ENCODE results near the genes HOXC12, HOXC5 and OR6C2.

GRCh38 chr12:53425444-53426067 is 1.9 kb downstream of the AMHR2 start:
- PRO-cap, 3 experiments, result no peak in any of the 3 experiments
- RAMPAGE, long total RNA, 2 experiments, result no peak in any of the 2 experiments
- RRBS, result no CpG with 5 or more reads among the region's 12 CpGs

DNA sequence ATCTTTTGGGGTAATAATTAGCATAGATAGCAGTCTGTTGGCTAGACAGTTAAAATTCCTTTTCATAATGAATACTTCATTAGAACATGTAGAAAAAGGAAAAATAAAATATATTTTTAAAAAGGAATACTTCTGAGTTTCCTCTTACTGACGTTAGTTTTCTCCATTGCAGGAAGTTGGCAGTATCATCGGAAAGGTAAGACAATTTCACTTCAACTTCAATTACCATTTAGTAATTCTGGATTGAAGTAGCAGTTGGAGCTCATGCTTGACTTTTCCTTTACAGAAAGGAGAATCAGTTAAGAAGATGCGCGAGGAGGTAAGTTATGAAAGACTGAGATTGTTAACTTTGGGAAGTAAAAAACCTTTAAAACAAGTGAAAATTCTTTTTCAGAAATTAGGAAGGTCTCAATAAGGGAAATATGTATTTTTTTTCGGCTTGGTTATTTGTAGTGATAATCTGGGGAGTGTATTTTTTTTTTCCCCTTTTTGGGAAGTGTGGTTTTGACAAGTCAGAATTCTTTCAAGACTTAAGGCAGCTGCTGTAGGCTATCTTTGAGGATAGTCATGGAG is 3.4 kb downstream of the PCBP2 start:
- PRO-cap, 3 experiments, result no peak in any of the 3 experiments
- RAMPAGE, long total RNA, 2 experiments, result start-site peak on the plus strand in 1 of 2 experiments, centred at position 187 of the sequence, 49 reads per replicate
- RRBS, result no CpG with 5 or more reads among the region's 5 CpGs

DNA sequence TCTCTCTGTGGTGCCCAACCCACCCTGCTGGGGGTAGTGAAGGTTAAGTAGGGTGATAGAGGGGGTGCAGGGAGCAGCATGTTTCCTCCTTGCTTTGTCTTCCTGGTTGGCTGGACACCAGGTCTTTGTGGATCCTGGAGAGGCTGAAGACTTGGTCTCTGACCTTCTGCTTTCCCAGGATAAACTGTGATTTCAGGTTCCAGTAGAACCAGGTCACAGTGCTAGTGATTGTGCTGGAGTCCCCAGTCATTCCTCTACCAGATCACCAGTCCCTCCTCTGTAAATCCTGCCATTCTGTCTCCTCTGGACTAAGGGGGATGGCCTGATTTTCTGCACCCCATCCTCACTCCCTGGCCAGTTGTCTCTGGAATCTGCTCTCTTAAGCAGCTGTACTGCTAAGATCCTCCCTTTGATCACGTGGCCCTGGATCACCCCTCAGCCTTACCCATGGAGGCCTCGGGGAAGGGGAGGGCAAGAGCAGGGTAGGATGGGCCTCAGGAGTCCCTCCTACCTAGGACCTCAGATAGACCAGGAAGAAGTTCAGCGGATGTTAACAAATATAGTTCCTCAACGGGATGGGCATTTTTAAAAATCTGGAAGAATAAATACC is 3.1 kb downstream of the MAP3K12 start:
- PRO-cap, 3 experiments, result peak in 3 of 3 experiments; most common plus-strand start position 522 of the sequence (in 3); most common minus-strand start position 352 of the sequence (in 3)
- RAMPAGE, long total RNA, 2 experiments, result no peak in any of the 2 experiments
- RRBS, result no CpG with 5 or more reads among the region's 4 CpGs

GRCh38 chr12:53502273-53502948 is 1.3 kb downstream of the TARBP2 start:
- PRO-cap, 3 experiments, result peak in 2 of 3 experiments; most common minus-strand start chr12:53502521 (in 1)
- RAMPAGE, long total RNA, 2 experiments, result no peak in any of the 2 experiments
- RRBS, result no CpG with 5 or more reads among the region's 13 CpGs

DNA sequence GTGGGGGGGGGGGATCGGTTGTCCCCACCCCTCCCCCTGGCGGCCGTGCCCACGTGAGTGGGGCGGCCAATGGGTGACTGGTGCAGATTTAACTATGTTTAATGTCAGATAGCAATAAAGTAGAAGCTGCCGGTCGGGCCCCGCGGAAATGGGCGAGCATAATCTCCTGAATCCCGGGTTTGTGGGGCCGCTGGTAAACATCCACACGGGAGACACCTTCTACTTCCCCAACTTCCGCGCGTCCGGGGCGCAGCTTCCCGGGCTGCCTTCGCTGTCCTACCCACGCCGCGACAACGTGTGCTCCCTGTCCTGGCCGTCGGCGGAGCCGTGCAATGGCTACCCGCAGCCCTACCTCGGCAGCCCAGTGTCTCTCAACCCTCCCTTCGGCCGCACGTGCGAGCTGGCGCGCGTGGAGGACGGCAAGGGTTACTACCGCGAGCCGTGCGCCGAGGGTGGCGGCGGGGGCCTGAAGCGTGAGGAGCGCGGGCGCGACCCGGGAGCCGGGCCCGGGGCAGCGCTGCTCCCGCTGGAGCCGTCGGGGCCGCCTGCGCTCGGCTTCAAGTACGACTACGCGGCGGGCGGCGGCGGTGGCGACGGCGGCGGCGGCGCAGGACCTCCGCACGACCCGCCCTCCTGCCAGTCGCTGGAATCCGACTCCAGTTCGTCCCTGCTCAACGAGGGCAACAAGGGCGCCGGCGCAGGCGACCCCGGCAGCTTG is at the start of gene HOXC12:
Gene HOXC12 (plus strand): TSS at position 122 of the 718 bp plus-strand sequence.
- PRO-cap, 3 experiments, result no peak in any of the 3 experiments
- RAMPAGE, long total RNA, 2 experiments, result no peak in any of the 2 experiments
- RRBS, result 3% methylated on average over 7 of the region's 85 CpGs

GRCh38 chr12:54032771-54033953 is at the start of gene HOXC5:
Gene HOXC5 (plus strand): TSS chr12:54033050.
- PRO-cap, 3 experiments, result no peak in any of the 3 experiments
- RAMPAGE, long total RNA, 2 experiments, result no peak in any of the 2 experiments
- RRBS, result 3% methylated on average over 22 of the region's 68 CpGs

- PRO-cap, 3 experiments, result peak in 2 of 3 experiments; most common plus-strand start chr12:54053421 (in 2); most common minus-strand start chr12:54053147 (in 1)
- RAMPAGE, long total RNA, 2 experiments, result start-site peak on the minus strand in 2 of 2 experiments, at chr12:54053140-54053154 at its widest, 10 to 16 reads per replicate
- RRBS, result no CpG with 5 or more reads among the region's 22 CpGs
Observed at GRCh38 chr12:54052635-54053567, 734 bp upstream of the HOXC4 start.

GRCh38 chr12:54082476-54082913 is 28.9 kb downstream of the HOXC4 start:
- PRO-cap, 3 experiments, result peak in 1 of 3 experiments; most common minus-strand start chr12:54082681 (in 1)
- RAMPAGE, long total RNA, 2 experiments, result start-site peak on the plus strand in 1 of 2 experiments, at chr12:54082741-54082772 at its widest, 8 reads per replicate
- RRBS, result no CpG with 5 or more reads among the region's 35 CpGs

- PRO-cap, 3 experiments, result no peak in any of the 3 experiments
- RAMPAGE, long total RNA, 2 experiments, result no peak in any of the 2 experiments
- RRBS, result no CpG with 5 or more reads among the region's 17 CpGs
Observed at GRCh38 chr12:54233412-54234128, 44.8 kb upstream of the SMUG1 start.

- PRO-cap, 3 experiments, result no peak in any of the 3 experiments
- RAMPAGE, long total RNA, 2 experiments, result no peak in any of the 2 experiments
- RRBS, result no CpG with 5 or more reads among the region's 8 CpGs
Observed at GRCh38 chr12:54287294-54287917, 6.9 kb downstream of the HNRNPA1 start.

- PRO-cap, 3 experiments, result no peak in any of the 3 experiments
- RAMPAGE, long total RNA, 2 experiments, result no peak in any of the 2 experiments
- RRBS, result no CpG with 5 or more reads among the region's 8 CpGs
Observed at GRCh38 chr12:54299565-54300273, 1.1 kb downstream of the NFE2 start.

- PRO-cap, 3 experiments, result no peak in any of the 3 experiments
- RAMPAGE, long total RNA, 2 experiments, result no peak in any of the 2 experiments
- RRBS, result no CpG with 5 or more reads among the region's 11 CpGs
Observed at GRCh38 chr12:54373161-54374164, 9.2 kb upstream of the GPR84 start.

GRCh38 chr12:54374165-54374987 is 10.1 kb upstream of the GPR84 start:
- PRO-cap, 3 experiments, result no peak in any of the 3 experiments
- RAMPAGE, long total RNA, 2 experiments, result no peak in any of the 2 experiments
- RRBS, result no CpG with 5 or more reads among the region's 2 CpGs

GRCh38 chr12:54375174-54375605 is 9.3 kb downstream of the ZNF385A start:
- PRO-cap, 3 experiments, result no peak in any of the 3 experiments
- RAMPAGE, long total RNA, 2 experiments, result no peak in any of the 2 experiments
- RRBS, result no CpG with 5 or more reads among the region's 2 CpGs

DNA sequence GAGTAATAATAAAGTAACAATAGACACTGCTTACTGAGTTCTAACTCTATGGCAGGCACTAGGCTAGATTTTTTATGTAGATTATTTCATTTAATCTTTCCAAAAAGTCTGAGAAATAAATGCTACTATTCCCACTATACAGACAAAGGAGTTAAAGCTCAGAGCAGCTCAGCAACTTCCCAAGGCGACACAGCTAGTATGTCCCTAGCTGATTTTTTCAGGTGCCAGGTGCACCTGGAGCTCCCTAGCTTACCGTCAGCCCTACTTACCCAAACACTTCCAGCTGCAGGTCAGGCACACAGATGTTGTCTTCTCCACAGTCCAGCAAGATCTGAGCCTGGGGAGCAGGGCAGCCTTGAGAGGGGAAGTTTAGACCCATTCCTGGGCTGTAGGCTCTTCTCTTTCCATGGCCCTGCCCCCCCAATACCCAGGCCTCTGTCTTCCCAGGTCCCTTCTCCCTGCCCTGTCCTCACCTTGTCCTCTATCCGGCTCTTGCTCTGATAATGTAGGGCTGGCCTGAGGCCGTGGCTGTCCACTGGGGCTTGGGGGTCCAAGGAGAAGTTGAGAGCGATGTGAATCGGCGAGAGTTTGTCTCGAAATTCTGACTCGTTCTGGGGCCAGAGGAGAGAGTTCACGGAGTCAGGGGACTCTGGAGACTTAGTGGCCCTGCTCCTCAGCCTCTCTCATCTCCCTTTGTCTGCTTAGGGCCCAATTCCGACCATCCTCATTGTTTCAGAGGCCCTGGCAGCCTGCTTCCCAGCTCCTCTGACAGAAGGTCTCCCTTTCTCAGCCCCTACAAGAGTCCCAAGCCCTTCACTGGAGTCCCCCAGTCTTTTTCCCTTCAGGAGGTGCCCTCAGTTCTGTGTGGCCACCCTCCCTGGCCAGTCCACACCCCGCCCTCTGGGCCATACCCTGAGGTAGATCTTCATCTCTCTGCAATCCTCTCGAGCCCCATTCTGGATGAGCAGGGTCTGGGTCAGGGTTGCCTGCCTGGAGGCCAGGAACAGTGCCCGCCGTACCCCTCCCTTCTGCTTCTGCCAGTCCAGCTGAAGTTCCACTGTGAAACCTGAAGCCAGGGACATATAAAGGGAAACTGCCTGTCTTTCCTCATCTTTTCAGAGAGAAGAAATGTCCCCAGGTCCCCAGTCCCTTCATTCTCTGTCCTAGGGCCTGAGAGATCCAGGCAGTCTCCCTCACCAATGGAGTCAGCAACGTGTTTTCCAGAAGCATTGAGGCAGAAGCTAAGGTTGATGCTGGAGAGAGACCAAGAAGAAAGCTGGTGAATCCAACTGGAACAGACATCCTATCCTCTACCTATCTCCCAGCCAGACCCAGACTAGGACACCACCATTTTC is 15.9 kb downstream of the ITGA5 start:
- PRO-cap, 3 experiments, result no peak in any of the 3 experiments
- RAMPAGE, long total RNA, 2 experiments, result no peak in any of the 2 experiments
- RRBS, result no CpG with 5 or more reads among the region's 16 CpGs

DNA sequence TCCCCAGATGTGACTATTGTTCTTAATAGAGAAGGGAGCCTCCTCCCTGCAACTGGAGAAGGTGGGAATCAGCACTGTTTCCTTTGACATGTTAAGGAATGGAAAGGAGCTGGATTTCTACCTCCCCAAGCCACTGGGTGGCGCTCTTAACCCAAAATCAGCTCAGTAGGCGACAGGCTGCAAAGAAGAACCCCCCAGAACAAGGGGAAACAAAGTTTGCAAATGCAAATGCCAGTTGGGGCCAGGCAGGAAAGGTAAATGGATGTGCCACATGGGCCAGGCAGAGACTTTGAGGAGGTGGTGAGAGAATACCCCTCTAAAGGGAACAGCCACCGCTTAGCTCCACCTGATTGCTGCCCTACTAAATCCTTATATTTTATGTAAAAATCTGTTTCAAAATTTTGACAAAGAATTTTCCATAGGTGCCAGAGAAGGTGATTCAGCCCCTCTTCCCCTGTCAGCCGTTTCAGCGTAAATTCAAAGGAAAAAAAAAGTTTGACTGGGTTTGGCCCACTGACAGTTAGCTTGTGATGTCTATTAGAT is 22.2 kb upstream of the PDE1B start:
- PRO-cap, 3 experiments, result no peak in any of the 3 experiments
- RAMPAGE, long total RNA, 2 experiments, result no peak in any of the 2 experiments
- RRBS, result no CpG with 5 or more reads among the region's 5 CpGs

- PRO-cap, 3 experiments, result no peak in any of the 3 experiments
- RAMPAGE, long total RNA, 2 experiments, result no peak in any of the 2 experiments
- RRBS, result no CpG with 5 or more reads among the region's 12 CpGs
Observed at GRCh38 chr12:54888218-54888775, 34.0 kb downstream of the MUCL1 start.

- PRO-cap, 3 experiments, result no peak in any of the 3 experiments
- RAMPAGE, long total RNA, 2 experiments, result no peak in any of the 2 experiments
- RRBS, result 40% methylated on average over 6 of the region's 20 CpGs
Observed at GRCh38 chr12:55392377-55392985, 7.8 kb upstream of the OR6C65 start.

DNA sequence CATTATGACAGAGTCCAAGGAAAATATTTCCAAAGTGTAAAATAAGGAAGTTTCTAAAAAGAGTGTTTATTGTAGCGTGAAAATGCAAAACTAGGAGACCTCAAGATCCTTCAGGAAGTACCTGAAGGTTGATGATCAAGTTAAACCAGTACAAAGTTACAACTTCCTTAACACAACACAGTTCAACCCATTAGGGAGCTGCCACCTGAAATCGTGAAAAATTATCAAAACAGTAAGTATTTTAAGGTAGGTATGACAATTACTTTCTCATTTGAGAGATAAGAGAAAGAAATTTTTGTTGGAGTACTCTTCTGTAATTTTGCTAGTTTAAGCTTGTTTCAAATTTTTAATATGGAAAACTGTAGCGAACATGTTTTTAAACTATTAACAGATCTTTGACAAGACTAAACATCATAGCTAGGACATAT is at the start of gene OR6C2:
Gene OR6C2 (plus strand): TSS at position 163 of the 428 bp plus-strand sequence.
- PRO-cap, 3 experiments, result no peak in any of the 3 experiments
- RAMPAGE, long total RNA, 2 experiments, result no peak in any of the 2 experiments
- RRBS, result no CpG with 5 or more reads among the region's 3 CpGs

- PRO-cap, 3 experiments, result peak in 2 of 3 experiments; most common minus-strand start chr12:55718160 (in 2)
- RAMPAGE, long total RNA, 2 experiments, result no peak in any of the 2 experiments
- RRBS, result 35% methylated on average over 2 of the region's 8 CpGs
Observed at GRCh38 chr12:55717283-55718522, 1.9 kb downstream of the BLOC1S1 start.

Data from testis (tissue), 5 donors.